Neural crest cell (in vitro differentiated cells): ENCODE data around the genes FGF2 and LARP1B.

DNA sequence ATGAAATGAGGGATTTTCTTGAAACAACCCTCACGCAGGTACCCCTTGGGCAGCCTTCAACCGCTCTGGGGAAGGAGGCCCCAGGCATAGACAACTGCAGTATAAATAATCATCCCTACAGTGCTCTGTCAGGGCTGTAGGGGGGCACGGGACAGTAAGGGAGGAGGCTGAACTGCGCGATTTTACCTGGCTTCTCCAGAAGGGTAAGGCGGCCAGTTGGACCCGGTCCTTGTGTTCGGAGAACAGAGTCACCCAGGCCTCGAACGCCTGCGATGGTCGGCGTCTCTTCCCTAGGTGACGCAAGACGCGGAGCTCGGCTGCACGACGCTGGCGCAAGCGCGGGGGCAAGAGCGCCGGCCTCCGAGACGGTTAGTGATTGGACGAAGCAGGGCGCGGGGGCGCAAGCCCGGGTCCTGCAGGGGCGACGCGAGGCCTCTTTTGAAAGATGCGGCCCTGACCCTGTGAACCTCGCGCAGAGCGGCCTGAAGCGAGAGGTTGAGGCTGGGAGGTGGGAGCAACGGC lies 328 bp downstream of the ADAD1 start:
- PRO-cap = no peak

DNA sequence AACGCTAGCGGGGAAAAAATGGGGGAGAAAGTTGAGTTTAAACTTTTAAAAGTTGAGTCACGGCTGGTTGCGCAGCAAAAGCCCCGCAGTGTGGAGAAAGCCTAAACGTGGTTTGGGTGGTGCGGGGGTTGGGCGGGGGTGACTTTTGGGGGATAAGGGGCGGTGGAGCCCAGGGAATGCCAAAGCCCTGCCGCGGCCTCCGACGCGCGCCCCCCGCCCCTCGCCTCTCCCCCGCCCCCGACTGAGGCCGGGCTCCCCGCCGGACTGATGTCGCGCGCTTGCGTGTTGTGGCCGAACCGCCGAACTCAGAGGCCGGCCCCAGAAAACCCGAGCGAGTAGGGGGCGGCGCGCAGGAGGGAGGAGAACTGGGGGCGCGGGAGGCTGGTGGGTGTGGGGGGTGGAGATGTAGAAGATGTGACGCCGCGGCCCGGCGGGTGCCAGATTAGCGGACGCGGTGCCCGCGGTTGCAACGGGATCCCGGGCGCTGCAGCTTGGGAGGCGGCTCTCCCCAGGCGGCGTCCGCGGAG lies at the start of gene FGF2:
Gene FGF2 (plus strand): TSS at position 437 of the 527 bp plus-strand sequence.
- PRO-cap = bidirectional peak, plus-strand start at position 437 of the sequence, minus-strand start at position 222 of the sequence

DNA sequence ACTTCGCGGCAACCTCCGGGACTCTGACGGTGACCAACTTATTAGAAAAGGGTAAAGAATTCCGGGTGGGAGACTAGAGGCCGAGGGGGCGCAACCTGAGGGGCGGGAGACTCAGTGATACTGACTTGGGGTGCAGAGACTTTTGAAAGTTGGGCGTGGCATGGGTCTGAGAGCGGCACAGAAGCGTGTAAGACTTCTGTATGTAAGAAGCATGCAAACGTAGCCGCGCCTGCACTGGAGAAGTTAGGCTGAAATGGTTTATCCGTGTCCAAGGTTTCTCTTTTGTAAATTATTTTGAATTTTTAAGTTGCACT lies 334 bp downstream of the SPATA5 start:
- PRO-cap = bidirectional peak, plus-strand start at position 124 of the sequence, minus-strand start at position 122 of the sequence

DNA sequence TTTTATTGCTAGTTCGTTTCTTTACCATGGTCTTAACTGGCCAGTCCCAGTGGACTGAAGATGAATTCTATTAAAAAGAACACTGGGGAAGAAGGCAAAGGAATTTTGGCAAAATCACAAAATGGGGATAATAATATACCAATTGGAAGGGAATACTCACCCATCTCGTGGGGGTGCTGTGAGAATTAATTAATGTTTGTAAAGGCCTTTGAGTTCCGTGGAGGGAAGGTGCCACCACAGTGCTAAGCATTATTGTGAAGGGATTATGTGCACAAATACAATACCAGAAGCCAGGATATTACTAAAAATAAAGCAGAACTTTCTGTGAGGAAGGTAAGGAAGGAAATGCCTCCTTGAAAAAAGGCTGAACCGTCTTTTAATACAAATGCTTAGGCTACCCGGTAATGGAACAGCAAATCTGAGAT lies 58.0 kb upstream of the SPRY1 start:
- PRO-cap = no peak

DNA sequence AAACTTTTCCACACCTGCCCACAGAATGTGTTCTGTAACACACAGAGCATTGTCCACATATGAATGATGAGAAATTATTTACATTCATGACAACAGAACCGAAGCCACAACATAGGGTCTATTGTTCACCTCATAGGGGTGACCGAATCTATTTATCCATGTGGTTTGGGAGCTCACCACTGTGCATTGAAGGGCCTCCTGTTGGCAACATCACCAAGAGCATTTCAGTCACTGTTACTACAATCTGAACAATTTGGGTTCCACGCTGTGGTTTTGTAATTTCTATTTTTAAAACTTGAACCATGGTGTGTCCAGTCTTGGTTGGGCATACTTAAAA lies 192.0 kb downstream of the SPRY1 start:
- PRO-cap = no peak

DNA sequence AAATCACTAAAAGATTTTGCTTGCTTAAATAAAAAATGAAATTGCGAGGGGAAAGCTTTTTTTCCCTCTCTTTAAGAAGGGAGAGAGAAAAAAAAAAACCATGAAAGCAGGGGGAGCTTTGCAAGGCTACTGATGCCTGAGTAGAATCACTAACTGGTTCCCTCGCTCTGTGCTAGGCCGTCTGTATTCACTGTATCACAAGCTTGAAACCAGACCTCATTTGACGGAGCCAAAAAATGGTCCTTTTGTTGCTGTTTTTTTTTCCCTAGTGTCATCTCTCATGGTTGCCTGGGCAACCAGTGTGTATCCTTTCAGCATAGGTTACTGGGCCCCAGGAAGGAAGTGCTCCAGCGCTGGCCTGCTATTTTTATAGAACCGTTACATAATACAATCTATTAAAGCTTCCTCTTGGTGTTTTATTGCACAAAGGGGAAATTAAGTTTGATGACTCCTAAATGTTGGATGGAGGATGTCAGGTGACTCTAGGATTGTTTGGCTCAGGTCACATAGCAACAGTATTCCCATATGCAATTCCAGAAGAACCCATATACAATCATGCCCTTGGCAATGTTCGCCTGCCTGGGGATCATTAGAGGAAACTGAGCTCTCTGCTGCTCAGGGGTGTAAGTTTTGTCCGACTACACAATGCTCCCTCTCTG lies 220.4 kb downstream of the SPRY1 start:
- PRO-cap = unidirectional peak, minus-strand start at position 158 of the sequence

DNA sequence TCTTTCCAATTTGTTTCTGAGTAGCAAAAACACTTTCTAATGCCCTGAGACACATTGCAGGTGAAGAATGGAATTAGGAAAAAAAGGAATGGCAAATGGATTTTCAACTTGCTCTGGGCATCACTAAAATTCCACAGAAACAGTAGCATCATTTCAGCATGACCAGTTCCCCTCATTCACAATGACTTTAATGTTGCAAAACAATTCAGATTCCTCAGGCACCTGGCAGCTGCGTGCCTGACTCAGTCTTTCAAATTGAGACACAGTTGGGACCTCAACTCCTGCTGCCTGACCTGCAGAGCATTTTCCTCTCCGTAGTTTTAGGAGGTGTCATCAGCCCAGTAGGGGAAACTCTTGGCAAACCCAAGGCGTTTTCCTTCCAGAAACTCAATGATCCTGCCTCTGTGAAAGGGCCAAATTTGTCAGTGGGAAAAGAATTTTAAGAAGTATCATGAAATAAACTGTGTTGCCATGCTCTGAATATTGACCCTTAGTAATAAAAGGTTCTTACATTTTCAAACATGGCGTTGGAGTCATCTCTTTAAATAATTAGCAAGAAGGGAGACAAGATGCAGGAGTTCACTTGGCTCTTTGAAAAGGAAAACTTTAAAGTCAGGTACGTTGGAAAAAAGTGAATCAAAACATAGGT lies 389.0 kb downstream of the SPRY1 start:
- PRO-cap = no peak

- PRO-cap = no peak
Observed at GRCh38 chr4:123832768-123833302, 436.2 kb downstream of the SPRY1 start.

- PRO-cap = no peak
Observed at GRCh38 chr4:123985990-123986356, 589.4 kb downstream of the SPRY1 start.

- PRO-cap = no peak
Observed at GRCh38 chr4:124338774-124339303, 373.7 kb downstream of the ANKRD50 start.

DNA sequence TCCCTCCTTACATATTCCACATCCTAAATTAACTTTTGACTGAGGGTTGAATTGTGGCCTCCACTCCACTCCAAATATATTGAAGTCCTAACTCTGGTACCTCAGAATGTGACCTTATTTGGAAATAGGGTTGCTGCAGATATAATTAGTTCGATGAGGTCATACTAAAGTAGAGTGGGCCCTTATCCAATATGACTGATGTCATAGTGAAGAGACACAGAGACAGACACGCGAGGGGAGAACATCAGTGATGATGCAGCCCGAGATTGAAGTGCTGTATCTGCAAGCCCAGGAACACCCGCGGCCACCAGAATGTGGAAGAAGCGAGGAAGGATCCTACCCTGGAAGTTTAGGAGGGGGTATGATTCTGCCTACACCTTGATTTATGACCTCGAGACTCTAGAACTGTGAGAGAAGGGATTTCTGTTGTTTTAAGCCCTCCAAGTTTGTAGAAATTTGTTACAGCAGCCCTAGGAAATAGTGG lies 279.0 kb downstream of the ANKRD50 start:
- PRO-cap = no peak

GRCh38 chr4:124903867-124904760 lies 191.6 kb upstream of the ANKRD50 start:
- PRO-cap = no peak

DNA sequence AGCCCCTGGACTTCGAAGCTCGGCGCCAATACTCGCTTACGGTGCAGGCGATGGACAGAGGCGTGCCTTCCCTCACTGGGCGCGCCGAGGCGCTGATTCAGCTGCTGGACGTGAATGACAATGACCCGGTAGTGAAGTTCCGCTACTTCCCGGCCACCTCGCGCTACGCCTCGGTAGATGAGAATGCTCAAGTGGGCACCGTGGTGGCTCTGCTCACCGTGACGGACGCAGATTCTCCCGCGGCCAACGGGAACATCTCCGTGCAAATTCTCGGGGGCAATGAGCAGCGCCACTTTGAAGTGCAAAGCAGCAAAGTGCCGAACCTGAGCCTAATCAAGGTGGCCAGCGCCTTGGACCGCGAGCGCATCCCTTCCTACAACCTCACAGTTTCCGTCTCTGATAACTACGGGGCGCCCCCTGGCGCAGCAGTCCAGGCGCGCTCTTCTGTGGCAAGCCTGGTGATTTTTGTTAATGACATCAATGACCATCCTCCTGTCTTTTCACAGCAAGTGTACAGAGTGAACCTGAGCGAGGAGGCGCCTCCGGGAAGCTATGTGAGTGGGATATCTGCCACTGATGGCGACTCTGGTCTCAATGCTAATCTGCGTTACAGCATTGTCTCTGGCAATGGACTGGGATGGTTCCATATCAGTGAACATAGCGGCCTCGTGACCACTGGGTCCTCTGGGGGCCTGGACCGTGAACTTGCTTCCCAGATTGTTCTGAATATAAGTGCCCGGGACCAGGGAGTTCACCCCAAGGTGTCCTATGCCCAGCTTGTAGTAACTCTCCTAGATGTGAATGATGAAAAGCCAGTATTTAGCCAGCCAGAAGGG lies 2.8 kb downstream of the FAT4 start:
- PRO-cap = no peak

GRCh38 chr4:127020423-127020828 lies 612.3 kb upstream of the INTU start:
- PRO-cap = unidirectional peak, plus-strand start at chr4:127020570

DNA sequence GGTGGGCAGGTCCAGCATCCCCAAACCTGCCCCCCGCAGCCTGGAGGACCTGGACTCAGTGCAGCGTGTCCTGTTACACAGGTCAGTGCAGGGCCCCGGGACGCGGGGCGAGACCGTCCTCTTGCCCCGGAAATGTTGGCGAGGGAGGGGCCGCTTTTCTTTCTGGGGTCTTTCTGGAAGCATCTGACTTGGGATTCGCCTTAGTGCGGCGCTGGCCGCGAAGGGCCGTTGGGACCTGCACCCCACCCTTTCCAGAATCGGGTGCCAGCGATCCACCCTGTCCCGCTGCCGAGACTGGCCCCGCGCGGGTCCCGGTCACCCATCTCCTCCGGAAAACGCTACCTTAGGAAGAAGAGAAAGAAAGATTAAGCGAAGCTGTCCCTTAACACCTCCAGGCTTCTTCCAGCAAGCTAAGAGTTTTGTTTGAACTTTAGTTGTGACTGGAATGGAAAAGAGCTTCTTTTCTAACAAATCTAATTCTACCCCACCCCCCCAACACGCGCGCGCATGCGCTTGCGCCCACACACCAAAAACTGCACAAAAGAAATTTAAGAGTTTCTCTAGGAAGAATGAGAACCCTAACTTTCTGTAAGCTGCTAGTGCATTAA lies 9.2 kb upstream of the INTU start:
- PRO-cap = bidirectional peak, plus-strand start at position 538 of the sequence, minus-strand start at position 296 of the sequence

DNA sequence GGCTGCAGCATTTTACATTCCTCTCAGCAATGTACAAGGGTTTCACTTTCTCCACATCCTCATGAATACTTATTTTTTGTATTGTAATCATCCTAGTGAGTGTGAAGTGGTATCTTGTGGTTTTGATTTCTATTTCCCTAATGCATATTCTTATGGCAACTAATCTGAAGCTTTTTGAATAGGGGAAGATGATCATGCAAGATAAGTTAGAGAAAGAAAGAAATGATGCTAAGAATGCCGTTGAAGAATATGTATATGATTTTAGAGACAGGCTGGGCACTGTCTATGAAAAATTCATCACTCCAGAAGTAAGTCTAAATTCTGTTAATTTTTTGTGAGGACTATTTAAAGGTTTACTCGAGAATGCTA lies 40.4 kb downstream of the HSPA4L start:
- PRO-cap = no peak

DNA sequence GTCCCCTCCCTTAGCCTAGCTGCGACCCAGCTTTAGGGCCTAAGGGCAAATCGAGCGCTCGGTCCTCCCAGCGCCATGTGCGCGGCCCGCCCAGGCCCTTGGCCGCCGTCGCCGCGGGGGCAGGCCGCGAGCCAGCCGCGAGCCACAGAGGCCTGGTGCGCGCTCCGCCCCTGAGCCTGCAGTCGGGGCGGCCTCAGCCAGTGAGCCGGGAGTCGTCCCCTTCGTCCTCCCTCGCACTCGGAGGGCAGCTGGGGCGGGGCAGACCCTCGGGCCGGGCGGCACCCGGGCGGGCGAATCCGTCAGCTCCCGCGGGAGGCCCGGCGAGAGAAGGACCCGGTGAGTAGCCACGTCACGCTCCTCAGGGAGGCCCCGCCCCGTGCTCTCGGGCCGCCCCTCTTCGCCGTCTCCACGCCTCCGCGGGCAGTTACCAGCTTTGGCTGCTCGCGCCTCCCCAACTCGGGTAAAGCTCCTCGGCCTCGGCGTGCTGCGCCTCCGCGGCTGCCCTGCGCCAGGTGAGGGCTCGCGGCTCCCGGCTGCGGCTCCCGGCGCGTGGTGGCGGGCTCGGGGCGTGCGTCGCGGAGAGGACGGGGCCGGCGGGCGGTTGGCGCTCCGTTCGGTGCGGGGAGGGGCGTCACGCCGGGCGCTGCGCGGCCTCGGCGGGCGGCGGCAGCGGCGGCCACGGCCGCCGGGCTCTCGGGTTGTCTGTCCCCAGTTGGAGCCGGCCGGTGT lies at the start of gene LARP1B:
Gene LARP1B (plus strand): TSS at position 423 of the 729 bp plus-strand sequence.
- PRO-cap = bidirectional peak, plus-strand start at position 454 of the sequence, minus-strand start at position 115 of the sequence

DNA sequence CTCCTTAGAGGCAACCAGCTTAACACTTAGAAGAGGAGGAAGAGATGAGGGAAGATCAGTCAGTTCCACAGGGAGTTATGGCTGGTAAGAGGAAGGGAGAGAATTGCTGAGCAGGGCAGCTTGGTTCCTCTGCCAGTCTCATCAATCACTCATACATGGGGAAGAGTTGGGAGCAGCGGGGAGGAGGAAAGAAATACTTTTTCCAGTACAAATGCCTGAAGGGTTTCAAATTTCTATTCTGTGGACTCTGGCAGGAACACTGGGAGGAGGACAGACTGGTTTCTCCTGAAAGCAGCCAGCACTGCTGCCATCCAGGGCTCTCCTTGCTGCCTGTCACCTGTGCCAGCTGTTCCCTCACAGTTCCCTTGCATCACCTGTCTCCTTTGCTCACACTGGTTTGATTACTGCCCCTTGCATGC lies 59.6 kb downstream of the PGRMC2 start:
- PRO-cap = no peak

DNA sequence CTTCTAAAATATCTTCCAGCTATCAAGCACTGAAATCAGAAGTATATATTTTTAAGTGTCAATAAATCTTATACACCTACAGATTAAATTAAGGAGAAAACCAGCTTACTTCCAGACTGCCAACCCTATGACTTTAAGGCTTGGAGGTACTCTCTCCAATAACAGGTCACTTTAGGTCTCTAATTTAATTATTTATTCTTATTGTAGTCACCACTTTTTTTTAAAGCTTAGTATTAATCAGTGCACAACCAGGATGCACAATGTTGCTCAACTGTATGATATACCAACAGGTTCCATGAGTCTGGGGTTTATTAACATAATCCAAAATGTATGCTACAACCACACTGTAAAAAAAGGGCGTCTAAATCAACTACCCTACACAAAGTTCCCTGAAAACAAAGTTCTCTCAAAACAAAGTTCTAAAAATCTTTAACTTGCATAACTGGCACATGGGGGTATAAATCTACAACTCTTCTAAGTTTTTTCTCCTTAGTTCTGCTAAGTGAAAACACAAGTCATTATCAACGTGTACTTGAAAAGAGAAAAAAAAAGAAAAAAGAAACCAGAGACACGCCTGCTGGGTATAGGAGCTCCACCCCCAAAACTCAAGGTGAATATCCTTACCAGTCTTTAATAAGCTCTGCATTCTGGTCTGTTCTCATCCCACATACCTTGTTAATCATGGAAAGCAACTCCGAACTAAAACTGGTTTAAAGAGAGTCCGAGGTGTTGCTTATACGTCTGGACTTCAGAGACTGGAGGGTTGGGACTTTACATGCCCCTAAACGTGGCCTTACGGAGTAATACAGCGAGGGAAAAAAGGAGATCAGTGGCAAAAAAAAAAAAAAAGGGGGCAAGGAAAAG lies 1.3 kb downstream of the PGRMC2 start:
- PRO-cap = no peak

- PRO-cap = no peak
Observed at GRCh38 chr4:128427792-128428408, 140.3 kb upstream of the PGRMC2 start.